Metastatic Breast Carcinoma in the Brain (tissue), 10 donors: ENCODE measurements around a stretch of chr3.

- PRO-cap, 10 experiments: peak in 8 of 10 experiments; most common minus-strand start chr3:194769132 (in 6)
These were observed 83.2 kb downstream of the FAM43A start for GRCh38 chr3:194769007-194769242.

DNA sequence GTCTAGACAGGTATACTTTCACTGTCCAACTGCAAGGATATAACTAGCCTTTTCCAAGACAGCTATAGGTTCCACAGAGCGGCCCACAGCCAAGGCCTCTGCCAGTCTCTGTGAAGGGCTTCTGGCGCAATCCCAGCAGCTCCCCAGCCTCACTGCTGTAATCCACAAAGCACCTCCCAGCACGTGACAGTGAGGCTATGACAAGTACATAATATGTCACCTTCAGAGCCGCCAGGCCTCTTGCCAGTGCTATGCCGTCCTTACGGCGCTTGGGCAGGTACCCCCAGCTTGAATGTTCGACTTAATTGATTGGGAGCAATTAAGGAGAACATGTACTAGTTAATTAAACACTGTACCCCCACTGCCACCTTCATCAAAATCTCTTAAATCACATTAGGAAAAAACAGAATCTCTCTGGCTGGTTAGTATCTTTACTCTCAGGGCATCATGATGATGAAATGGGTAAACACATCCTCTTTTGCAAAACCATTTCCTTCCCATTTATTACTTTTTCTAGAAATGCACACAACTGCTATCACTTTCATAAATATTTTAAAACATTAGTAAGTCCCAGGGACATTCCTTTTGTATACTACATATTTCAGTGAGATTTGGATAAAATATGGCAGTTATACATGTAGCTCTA lies 169.9 kb downstream of the XXYLT1 start:
- PRO-cap, 10 experiments: no peak in any of the 10 experiments

GRCh38 chr3:195151716-195152402 lies 119.1 kb downstream of the XXYLT1 start:
- PRO-cap, 10 experiments: no peak in any of the 10 experiments

DNA sequence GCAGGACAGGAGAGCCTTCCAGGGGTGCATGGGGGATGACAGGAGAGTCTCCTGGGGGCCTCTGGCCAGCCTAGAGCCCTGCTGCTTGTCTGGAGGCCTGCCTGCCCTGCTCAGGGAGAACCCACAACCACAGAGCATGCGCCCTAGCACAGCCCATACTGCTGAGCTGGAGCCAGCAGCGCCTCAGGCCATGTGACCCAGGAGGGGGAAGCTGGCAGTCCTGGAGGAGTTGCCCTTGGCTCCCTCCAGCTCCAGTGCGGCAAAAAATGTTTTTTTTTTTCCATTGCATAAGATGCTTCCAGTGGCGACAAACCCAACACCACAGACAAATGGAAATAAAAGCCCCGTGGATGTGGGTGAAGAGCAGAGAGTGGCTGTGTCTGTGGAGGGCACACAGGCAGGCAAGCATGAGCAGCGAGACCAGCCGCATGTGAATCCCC lies 49.5 kb downstream of the XXYLT1 start:
- PRO-cap, 10 experiments: no peak in any of the 10 experiments

DNA sequence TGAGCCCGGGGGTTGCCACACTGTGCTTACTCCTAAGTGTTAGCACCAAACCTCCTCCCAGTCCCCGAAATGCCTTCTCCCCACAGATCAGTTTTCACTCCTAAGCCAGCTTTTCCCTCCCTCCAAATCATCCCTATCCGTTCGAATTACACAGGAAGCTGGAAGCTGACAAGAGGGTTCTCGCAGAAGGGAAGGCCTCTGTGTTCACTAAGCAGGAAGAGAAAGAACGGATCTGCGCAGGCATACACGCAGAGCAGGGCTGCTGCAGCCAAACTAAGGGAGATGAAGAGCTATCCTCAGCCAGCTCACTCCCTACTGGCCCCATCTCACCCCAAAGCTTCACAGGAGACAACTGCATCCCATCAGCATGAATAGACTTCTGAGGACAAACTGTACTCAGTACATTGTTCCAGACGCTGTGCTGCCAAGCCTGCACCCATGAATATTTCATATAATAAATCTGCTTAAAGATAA lies 32.3 kb downstream of the XXYLT1 start:
- PRO-cap, 10 experiments: no peak in any of the 10 experiments

DNA sequence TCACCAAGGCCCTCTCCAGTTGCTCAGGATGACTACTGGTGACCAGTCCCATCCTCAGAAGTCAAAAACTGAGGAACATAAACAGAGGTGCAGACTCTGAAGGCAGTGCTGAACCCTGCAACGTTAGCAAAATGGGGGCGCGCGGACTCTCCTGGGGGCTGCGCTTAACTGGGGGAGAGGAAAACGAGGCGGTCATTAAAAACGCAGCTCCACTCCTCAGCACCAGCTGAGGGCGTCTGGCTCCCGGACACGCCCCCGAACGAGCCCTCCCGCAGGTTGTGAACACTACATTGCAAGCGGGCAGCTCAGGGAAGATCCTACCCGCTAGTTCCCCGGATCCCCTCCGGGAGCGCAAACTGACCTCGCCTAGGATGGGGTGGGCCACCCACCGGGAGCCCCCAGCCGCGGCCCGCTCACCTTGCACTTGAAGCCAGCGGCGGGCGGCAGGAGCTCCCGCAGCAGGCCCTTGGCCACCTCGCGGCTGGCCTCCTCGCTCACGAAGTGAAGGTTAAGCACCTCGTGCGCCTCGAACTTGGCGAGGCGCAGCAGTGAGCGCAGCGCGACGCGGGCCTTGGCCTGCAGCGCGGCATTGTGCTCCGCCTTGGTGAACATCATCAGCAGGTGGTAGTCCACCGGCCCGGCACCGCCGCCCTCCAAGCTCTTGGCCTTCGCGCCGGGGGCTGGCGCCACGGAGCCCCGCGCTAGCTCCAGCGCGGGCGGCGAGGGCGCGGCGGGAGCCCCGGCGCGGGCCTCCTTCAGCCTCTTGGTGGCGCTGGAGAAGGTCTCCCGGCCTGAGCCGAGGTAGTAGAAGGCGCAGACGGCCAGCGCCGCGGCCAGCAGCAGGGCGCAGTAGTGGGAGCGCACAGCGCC lies 586 bp downstream of the XXYLT1 start:
- PRO-cap, 10 experiments: peak in 5 of 10 experiments; most common plus-strand start position 814 of the sequence (in 3); most common minus-strand start position 463 of the sequence (in 1)

GRCh38 chr3:195441432-195441816 lies 1.4 kb downstream of the ACAP2 start:
- PRO-cap, 10 experiments: no peak in any of the 10 experiments

DNA sequence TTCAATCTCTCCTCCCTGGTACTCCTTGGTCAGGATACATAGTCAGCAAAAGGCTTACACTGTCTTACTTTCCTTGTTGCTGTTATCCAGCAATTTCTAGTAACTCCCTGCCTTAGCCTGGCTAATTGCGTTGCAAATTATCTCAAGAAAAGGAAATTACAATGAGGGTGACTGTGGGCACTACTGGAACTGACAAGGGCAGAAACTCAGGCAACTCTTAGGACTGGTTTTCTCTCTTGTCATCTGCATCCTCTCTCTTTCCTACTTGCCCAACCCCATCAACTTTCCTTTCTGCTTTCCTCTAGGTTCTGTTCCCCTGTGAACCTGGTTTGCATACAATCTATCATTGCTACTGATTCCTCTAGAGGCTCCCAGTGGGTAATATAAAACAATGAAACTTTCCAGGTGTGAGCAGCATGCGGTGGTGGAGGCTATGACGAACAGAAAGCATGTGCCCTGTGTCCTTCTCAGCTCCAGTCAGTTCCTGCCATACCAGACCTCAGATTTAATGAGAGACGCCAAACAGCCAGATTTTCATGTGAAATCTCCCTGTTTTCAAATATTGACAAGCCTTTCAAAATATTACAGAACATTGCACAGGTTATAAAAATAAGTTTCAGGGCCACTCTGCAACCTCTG lies 3.4 kb upstream of the ACAP2 start:
- PRO-cap, 10 experiments: no peak in any of the 10 experiments

DNA sequence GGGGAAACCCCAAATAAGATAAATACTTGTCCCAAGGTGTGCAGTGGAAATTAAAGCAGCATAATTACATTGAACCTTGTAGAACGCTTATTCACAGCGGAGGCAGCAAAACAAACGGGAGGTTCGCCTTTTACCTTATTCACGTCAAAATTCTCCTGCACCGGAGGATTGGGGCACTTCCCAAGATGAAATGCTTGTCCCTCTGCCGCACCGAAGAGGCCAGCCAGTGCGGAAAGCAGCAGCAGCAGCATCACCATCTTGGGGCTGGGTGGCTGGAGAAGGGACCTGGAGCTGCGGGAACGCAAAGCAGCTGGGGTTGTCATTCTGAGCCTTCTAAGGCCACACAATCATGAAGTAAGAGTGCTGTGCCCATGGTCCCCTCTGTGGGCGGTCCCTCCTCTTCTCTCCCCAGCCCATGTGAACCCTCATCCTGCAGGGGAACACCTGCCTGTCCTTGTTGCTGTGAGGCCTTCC lies 4.5 kb downstream of the APOD start:
- PRO-cap, 10 experiments: no peak in any of the 10 experiments

DNA sequence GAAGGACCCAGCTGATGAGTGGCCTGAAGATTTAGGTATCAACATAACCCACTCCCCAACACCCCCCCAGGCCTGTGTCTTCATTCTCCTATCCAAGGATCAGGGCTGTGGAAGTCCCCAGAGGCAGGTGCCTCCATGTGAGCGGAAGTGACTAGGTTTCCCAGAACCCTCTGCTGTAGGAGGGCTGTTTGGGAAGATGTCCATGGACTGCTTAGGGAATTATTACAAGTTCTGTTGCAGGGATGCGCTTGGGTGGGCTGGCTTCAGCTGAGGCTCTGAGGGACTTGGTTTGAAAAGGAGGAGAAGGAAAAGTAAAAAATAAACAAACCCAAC lies 12.0 kb upstream of the APOD start:
- PRO-cap, 10 experiments: no peak in any of the 10 experiments

DNA sequence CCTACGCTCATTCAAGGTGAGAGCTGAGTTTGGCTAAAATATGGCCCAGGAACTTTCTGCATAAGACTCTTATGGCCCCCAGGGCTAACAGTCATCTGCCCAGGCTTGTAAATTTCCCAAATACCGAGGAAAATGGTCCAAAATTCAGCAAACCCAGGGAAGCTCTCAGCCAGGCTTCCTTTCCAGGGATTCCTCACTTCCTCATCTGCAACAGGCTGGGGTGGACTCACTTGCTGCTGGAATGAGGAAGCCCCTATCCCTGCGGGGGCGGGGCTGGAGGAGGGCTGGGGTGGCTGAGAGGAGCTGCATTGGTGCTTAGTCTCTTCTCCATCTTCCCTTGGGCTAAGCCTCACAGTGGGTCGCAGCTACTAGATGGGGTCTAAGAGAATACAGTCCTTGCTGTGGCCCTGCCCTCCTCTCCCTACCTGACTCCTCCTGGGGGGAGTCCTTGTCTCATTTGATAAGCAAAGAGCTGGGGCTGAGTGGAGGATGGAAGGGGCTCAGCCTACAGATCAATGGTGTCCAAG lies 28.5 kb upstream of the APOD start:
- PRO-cap, 10 experiments: peak in 1 of 10 experiments; most common plus-strand start position 271 of the sequence (in 1); most common minus-strand start position 207 of the sequence (in 1)

GRCh38 chr3:195657347-195658215 lies 63.2 kb upstream of the MUC20 start:
- PRO-cap, 10 experiments: peak in 9 of 10 experiments; most common plus-strand start chr3:195658120 (in 5); most common minus-strand start chr3:195657965 (in 3)

- PRO-cap, 10 experiments: no peak in any of the 10 experiments
These were observed 22.9 kb upstream of the MUC20 start for GRCh38 chr3:195697682-195698525.

DNA sequence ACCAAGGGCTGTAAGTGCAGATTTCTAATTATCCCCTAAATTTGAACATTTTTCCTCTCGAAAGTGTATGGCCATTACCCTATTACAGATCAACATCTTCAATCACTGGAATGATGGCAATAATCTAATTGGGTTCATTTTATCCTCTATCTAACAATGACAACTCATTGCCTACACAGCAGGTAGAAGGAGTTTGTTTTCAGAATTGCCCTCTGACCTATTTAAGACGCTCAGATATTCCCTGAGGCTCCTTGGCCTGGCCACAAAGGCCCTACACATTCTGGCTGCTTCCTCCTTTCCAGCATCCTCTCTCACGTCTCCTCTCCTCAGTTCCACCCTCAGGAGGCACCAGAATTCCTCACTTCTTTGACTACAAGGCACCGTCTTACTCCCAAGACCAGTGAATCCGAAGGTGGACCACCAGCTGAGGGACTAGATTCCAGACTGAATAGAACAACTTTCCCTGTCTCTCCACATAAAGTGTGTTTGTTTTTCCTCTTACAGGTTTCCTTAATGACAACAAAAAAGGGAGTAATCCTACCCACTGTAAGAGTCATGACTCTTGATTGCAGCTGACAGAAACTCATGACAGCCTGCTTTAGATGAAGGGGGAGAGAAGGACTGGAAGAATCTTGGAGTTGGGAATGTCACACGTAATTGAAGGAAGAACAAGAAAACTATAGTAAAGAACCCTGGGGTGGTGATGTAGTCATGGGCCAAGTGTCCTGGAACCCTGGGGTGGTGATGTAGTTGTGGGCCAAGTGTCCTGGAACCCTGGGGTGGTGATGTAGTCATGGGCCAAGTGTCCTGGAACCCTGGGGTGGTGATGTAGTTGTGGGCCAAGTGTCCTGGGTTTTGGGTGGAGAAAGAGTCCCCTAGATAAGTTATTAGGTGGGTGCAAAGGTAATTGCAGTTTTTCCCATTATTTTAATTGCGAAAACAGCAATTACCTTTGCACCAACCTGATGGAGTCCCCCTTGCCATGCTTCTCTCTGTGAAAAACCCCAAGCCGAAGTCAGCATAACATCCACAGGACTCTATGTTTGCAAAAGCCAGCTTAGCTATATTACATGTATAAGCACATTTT lies 21.9 kb upstream of the MUC20 start:
- PRO-cap, 10 experiments: peak in 2 of 10 experiments; most common plus-strand start position 951 of the sequence (in 1)

GRCh38 chr3:195858881-195859868 lies 47.4 kb upstream of the MUC4 start:
- PRO-cap, 10 experiments: peak in 2 of 10 experiments; most common plus-strand start chr3:195859542 (in 1)

DNA sequence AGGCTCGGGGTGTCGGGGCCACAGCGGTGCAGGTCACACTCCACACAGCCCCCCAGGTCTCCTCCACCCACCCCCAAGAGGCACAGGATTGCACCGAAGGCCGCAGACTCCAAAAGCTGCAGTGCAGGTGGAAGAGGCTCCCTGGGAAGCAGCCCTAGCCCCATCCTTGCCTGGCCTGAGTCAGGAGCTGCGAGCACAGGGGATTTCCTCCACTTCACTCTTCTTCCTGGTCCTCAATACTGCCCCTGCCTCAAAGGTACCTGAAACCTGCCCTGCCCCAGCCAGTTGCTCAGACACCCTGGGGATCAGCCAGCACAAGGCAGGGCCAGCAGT lies 31.1 kb downstream of the TNK2 start:
- PRO-cap, 10 experiments: no peak in any of the 10 experiments

GRCh38 chr3:195893410-195893659 lies 15.0 kb downstream of the TNK2 start:
- PRO-cap, 10 experiments: no peak in any of the 10 experiments

GRCh38 chr3:195893660-195894155 lies 14.6 kb downstream of the TNK2 start:
- PRO-cap, 10 experiments: no peak in any of the 10 experiments

DNA sequence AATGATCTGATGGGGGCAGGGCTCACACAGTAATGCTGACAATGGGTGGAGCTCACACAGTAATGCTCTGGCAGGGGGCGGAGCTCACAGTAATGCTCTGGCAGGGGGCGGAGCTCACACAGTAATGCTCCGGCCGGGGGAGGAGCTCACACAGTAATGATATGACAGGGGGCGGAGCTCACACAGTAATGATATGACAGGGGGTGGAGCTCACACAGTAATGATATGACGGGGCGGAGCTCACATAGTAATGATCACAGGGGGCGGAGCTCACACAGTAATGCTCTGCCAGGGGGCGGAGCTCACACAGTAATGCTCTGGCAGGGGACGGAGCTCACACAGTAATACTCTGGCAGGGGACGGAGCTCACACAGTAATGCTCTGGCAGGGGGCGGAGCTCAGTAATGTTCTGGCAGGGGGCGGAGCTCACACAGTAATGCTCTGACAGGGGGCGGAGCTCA lies 53.1 kb upstream of the TNK2 start:
- PRO-cap, 10 experiments: no peak in any of the 10 experiments

DNA sequence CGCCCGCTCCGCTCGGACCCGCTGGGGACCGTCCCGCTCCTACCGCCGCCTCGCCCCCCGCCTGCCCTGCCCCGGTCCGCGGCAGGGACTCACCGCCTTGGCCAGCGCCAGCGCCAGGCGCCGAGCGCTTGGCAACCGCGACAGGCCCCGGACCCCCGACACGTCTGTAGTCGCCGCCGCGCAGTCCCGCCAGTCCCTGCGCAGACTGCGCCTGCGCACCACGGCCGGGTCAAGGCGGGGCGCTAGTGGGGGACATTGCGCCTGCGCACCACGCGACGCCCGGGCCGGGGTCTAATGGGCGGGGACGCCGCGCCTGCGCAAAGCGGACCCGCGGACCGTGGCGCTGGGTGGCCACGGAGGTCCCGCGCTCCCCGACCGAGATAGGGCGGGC lies 81.7 kb upstream of the TNK2 start:
- PRO-cap, 10 experiments: peak in 10 of 10 experiments; most common plus-strand start position 320 of the sequence (in 9); most common minus-strand start position 139 of the sequence (in 6)